Metastatic Breast Carcinoma in the Brain (tissue), 10 donors: ENCODE measurements around a stretch of chr3.

GRCh38 chr3:124932908-124933587 lies 1.5 kb downstream of the MUC13 start:
- PRO-cap, 10 experiments: no peak in any of the 10 experiments

DNA sequence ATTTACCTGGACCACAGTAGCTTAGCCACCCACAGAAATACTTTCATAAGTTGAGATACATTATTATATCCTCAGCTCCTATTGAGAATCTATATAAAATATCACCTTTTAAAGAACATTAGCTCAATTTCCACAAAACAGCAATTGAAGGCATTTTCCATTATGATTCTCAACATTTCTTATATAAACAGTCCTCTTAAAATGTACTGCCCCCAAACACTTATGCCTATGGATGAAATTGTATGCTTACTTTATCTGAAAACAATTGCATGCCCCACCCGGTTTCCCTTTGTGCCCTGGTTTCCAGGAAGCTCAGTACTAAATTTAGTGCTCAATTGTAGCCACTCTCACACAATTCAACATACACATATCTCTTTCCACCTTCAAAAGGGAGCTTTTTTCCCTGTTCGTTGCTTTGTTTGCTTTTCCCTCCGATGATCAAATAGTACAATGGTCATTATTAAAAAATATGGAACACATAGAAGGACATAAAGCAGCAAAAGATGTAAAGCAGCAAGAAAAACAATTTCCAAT lies 31.7 kb downstream of the HEG1 start:
- PRO-cap, 10 experiments: no peak in any of the 10 experiments

GRCh38 chr3:125107316-125107702 lies 51.5 kb upstream of the HEG1 start:
- PRO-cap, 10 experiments: no peak in any of the 10 experiments

GRCh38 chr3:125116662-125117219 lies 60.9 kb upstream of the HEG1 start:
- PRO-cap, 10 experiments: peak in 1 of 10 experiments; most common plus-strand start chr3:125116891 (in 1); most common minus-strand start chr3:125116875 (in 1)

- PRO-cap, 10 experiments: no peak in any of the 10 experiments
Measured at GRCh38 chr3:125367265-125368033, 7.7 kb downstream of the ZNF148 start.

- PRO-cap, 10 experiments: no peak in any of the 10 experiments
Measured at GRCh38 chr3:125373463-125374018, 1.6 kb downstream of the ZNF148 start.

- PRO-cap, 10 experiments: no peak in any of the 10 experiments
Measured at GRCh38 chr3:125538347-125538845, 18.4 kb upstream of the SNX4 start.

GRCh38 chr3:125551874-125552593 lies 32.0 kb upstream of the SNX4 start:
- PRO-cap, 10 experiments: no peak in any of the 10 experiments

- PRO-cap, 10 experiments: no peak in any of the 10 experiments
Measured at GRCh38 chr3:125602714-125602999, 7.4 kb upstream of the OSBPL11 start.

DNA sequence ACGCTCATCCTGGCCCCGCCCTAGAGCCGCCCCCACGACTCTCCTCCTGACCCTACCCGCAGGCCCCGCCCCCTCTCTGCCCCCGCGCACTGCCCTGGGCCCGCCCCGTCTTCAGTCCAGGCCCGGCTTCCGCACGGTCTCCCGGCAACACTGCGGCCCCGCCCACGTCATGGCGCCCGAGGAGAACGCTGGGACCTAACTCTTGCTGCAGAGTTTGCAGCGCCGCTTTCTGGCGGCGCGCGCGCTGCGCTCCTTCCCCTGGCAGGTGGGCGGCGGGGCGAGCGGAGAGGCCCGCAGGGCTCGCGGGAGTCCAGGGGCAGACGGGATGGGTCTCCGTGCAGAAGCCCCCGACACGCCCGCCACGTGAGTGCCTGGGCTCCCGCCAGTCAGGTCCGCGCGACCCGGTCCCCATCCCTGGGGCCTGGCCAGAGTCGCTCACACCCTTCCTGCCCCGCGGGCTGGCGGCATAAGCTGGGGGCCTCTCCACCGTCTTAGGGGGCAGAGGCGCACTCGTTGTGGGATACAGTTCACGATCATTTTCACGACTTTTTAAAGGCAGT lies 52.4 kb upstream of the ROPN1B start:
- PRO-cap, 10 experiments: peak in 9 of 10 experiments; most common plus-strand start position 147 of the sequence (in 5)

- PRO-cap, 10 experiments: no peak in any of the 10 experiments
Measured at GRCh38 chr3:126060637-126060860, 23.4 kb downstream of the SLC41A3 start.

GRCh38 chr3:126081521-126081865 lies 2.4 kb downstream of the SLC41A3 start:
- PRO-cap, 10 experiments: no peak in any of the 10 experiments

DNA sequence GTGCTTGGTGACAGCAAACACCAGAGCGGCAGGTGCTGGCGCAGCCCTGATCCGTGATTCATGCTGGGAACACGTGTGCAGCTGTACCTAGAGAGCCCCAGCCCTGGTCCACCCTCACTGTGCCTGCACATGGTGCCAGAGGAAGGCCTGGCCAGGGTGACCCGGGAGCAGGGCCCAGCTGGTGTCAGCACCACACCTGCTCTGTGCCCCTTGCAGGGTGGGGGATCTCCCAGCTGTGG lies 2.1 kb downstream of the SLC41A3 start:
- PRO-cap, 10 experiments: no peak in any of the 10 experiments

- PRO-cap, 10 experiments: peak in 1 of 10 experiments; most common minus-strand start chr3:126130156 (in 1)
Measured at GRCh38 chr3:126129989-126130400, 46.1 kb upstream of the SLC41A3 start.

- PRO-cap, 10 experiments: peak in 1 of 10 experiments; most common plus-strand start chr3:126180076 (in 1); most common minus-strand start chr3:126179916 (in 1)
Measured at GRCh38 chr3:126179823-126180269, 540 bp downstream of the ALDH1L1 start.

DNA sequence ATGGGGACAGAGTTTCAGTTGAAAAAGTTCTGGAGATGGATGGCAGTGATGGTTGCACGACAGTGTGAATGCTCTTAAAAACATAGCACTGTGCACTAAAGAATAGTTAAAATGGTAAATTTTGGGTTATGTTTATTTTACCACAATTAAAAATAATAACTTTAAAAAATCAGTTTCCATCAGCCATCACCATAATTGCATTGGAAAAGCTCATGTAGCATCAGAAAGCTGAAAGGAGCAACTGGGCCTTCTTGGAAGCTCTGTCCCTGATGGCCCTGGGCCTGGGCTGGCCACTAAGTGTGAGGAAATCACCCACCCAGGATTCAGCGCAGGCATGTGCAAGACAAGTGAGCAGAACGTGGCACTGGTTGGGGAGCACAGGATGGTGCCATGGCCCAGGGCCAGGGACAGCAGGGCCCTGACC lies 5.7 kb upstream of the ALDH1L1 start:
- PRO-cap, 10 experiments: no peak in any of the 10 experiments

DNA sequence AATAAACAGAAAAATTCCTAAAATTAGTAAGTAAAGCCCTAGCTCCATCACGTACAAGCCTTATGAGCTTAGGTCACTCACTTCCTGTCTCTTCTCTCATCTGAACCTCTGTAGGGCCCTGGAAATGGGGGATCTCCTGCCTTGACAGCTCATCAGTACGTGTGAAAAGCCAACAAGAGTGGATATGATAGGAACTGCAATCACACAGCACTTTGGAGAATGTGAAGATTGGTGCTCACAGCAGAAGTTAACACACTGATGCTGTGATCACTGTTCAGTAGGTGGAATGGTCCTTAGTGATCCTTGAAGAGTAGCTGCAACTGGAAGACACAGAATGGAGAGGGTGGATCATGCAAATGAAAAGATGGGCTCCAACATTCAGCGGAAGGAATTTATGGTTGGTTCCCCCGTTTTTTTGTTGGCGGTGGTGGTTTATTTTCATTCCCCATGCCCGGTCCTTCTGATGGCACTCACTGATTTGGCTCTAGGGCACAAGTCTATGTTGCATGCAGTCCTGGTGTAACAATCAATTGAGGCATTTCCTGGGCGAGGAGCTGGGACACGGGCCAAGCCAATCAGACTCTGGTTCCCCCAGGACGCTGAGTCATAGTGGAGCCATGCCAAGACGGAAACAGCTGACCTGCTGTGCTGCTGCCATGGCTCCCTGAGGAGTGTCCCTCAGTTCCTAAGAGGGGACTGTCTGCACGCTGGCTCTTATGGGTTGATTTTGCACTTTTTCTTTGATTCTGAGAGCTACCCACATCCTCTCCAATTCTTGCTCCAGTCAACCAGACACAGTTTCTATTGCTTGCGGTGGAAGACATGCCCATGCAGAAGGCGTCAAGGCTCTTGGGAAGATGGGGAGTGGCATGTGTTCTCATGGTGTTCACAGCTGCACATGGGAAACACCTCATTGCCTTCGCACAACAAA lies 28.1 kb upstream of the ALDH1L1 start:
- PRO-cap, 10 experiments: peak in 2 of 10 experiments; most common plus-strand start position 630 of the sequence (in 1); most common minus-strand start position 480 of the sequence (in 2)

DNA sequence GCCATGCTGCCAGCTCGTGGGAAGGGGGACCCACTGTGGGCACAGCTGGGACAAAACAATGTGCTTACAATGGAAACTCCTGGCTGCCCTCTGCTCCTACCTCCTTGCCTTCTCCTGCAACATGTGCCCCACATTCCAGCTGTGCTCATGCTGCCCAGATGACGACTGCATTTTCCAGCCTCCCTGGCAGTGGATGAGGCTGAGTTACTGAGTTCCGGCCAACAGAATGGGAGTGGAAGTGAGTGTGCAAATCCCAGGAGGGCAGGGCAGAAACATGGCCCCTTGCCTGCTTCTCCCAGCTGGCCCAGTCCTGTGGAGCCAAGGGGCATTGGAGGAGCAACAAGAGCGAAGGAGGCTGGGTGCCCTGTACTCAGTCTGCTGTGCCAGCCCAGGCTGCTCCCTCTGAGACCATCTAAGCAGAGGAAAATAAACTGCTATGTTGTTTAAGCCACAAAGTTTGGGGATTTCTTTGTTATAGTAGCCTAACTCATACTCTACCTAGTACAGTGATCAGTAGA lies 17.1 kb downstream of the KLF15 start:
- PRO-cap, 10 experiments: no peak in any of the 10 experiments

GRCh38 chr3:126341269-126341416 lies 16.1 kb downstream of the KLF15 start:
- PRO-cap, 10 experiments: no peak in any of the 10 experiments

DNA sequence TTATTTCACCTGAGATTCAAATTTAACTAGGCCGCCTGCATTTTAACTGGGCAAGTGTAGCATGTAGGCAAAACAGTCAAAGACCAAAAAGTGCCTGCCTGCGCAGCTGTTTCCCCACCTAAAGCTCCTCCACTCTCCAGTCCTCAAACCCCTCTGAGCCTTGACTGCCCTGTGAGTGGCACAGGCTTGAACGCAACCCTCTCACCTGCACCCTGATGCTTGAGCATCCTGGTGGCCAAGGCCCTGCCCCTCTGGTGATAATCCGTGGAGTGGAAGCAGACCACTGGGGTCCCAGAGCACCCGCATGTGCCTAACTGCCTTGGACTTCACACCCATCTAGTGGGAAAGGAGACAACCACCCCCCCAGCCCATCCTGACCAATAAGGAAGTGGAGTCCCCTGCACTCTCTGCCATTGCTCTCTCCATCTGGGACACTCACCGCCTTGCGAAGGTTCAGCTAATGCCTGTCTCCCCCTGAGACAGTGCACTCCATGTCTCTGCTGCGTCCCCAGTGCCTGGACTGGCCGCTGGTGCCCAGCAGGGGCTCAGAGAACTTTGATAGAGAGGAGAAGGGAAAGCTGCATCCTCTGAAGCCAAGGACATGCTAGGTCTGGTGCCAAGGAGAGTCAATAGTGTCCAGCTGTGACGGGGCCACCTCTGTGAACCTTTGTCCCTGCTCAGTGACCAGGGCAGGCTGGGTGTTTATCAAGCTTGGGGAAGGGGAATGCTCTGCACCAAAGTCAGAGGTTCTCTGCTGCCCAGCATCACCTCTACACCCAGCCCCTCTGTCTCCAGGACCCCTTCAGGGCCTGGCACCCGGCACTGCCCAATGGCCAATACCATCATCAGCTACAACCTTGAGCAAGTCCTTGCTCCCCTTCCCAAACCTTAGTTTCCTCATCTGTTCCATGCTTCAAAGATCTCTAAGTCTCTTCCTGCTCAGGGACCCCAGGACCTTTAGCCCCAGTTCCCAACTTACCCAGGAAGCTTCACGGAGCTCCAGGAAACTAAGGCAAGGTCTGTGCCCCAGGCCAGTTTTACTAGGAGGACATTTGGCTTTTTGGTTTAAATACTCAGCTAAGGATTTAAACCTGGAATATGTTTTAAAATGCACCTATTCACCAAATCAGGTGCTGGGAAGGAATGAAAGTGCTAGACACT lies 3.3 kb downstream of the KLF15 start:
- PRO-cap, 10 experiments: no peak in any of the 10 experiments